Tongue (tissue), 2 donors: ENCODE measurements around the genes NUDT4 and CRADD.

- RAMPAGE, long total RNA: no peak
These were observed 200.0 kb upstream of the PLEKHG7 start for GRCh38 chr12:92502711-92503343.

- RAMPAGE, long total RNA: no peak
These were observed 150.7 kb upstream of the PLEKHG7 start for GRCh38 chr12:92552176-92552375.

GRCh38 chr12:92864802-92865074 lies 64.4 kb downstream of the EEA1 start:
- RAMPAGE, long total RNA: no peak

DNA sequence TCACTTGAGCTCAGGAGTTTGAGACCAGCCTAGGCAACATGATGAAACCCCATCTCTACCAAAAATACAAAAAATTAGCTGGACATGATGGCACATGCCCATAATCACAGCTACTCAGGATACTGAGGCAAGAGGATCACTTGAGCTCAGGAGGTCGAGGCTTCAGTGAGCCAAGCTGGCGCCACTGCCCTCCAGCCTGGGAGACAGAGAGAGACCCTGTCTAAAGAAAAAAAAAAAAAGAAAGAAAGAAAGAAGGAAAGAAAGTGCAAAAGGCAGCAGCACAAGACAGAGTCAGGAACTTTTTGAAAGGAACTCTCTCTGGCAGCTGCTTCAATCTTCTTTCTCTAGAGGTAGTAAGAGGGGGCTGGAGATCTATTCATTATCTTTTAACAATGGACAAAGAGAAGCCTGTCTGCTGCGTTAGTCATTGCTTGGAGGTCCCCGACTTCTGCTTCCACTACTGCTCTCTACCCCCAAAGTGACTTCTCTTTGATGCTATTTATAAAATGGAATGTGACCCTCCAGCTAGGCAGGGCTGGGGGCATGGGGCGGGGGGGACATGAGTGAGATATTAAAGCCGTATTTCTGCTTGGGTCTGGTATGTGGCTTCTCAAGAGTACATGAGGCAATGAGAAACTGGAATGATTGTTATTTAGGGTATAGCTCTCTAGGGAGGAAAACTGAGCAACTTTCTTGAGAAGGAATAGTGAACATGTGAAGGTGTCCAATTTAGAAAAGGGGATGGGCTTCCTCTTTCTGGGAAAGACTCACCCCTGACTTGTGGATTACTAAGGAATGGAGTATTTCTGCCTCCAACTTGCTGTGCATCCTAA lies 41.5 kb upstream of the NUDT4 start:
- RAMPAGE, long total RNA: no peak

GRCh38 chr12:93377390-93378149 lies at the start of gene NUDT4:
TSS of gene NUDT4 (plus strand) at chr12:93377925.
- RAMPAGE, long total RNA: no peak

DNA sequence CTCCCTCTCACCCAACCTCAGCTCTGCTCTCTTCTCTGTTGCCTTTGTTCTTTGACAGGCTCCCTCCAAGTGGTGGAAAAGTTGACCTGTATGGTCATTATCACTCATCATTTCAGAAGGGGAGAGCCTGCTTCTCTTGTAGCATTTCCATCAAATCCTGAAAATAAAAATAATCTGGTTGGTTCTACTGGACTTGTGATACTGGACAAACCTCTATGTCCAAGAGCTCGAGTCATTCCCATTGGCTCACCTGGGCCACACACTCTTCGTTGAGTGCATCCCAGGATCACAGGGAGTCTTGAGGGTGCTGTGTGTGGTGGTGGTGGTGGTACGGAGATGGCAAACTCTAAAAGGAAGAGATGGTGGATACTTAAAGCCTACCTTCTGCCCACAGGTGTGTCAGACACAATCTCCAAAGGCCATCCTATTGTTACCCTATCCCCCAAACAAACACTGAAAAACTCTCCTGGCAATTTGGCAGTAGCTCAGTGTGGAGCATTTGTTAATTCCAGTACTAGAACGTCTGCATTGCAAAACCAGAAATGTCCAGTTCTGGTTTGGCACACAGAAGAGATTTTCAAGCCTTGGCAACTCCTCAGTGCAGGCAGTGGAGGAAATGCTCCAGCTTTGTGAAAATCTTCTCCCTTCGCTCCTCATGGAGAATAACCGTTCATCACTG lies 5.5 kb upstream of the SOCS2 start:
- RAMPAGE, long total RNA: no peak

- RAMPAGE, long total RNA: no peak
These were observed 3.0 kb upstream of the SOCS2 start for GRCh38 chr12:93569320-93570113.

DNA sequence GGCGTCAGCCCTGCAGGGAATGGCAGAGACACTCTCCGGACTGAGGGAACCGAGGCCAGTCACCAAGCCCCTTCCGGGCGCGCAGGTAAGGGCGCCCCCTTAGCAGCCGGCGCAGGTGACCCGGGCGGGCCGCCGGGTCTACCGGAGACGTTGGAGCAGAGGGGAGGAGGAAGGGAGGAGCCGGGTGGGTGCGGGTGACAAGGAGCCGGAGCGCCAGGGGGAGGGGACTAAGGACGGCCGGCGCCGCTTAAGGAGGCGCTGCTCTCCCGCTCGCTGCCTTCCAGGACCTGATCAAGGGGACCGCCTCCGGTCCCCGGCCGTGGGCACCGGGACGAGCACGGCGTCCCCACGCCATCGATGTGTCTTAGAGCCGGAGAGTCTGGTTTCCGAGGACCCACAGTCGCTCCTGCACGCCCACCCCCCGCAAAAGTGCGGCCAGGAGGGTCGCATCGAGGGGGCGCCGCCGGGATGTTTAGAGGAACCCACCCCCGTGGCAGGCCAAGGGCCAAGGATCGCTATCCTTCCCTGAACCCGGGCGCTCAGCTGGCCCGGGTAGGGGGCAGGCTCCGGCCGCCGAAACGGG lies 2.3 kb upstream of the SOCS2 start:
- RAMPAGE, long total RNA: no peak

- RAMPAGE, long total RNA: no peak
These were observed 839 bp downstream of the SOCS2 start for GRCh38 chr12:93573299-93573729.

DNA sequence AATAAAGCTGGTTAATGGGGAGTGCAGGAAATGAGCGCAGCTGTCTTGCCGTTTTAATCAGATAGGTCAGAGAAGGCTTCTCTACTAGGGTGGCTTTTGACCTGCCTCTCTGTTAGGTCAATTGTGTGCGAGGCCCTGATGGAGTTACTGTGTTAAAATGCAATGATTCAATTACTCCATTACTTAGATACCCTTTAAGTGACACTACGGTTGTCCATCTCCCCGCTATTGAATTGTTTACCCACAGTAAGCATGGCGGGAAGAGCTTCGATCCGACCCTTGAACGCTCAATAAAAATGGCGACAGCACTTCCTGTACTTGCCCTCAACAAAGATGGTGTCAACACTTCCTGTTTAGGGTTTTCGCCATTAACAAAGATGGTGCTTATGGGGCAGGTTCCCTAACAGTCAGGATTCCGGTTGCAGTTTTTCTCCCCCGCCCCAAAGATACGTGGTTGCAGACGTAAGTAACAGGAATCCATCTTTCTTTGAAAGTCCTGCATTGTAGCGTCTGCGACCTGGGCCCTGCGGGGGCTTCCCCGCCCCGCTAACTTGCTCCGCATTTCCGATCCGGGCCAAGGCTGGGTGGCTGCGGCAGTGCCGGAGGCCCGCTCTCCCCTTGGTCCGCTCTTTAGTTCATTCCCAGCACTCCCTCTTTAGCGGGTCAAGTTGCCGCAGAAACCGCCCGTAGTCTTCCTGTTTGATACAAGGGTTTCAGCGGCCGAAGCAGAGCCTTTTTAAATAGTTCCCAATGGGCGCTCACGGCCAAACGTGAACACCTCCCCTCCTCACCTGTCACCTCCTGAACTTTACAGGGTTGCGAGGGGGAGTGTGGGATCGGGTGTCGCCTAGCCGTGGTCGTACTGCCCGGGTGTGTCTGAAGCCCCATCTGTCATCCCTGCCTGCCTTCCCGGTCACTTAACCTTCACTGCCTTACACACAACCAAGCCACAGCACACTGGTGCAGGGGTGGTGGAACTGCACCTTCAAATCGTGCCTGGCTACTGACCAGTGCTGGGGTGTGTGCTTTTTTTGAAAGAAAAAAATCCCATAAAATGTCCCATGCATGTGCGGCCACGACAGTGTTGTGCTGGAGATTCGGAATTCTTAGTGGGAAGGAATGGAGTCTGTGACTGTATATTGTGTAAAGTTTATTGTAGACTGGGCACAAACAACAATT lies at the start of gene CRADD:
Gene CRADD, plus strand, starts transcription at position 365 of the 1,179 bp plus-strand sequence.
- RAMPAGE, long total RNA: no peak

GRCh38 chr12:93678190-93678664 lies 1.1 kb downstream of the CRADD start:
- RAMPAGE, long total RNA: no peak

DNA sequence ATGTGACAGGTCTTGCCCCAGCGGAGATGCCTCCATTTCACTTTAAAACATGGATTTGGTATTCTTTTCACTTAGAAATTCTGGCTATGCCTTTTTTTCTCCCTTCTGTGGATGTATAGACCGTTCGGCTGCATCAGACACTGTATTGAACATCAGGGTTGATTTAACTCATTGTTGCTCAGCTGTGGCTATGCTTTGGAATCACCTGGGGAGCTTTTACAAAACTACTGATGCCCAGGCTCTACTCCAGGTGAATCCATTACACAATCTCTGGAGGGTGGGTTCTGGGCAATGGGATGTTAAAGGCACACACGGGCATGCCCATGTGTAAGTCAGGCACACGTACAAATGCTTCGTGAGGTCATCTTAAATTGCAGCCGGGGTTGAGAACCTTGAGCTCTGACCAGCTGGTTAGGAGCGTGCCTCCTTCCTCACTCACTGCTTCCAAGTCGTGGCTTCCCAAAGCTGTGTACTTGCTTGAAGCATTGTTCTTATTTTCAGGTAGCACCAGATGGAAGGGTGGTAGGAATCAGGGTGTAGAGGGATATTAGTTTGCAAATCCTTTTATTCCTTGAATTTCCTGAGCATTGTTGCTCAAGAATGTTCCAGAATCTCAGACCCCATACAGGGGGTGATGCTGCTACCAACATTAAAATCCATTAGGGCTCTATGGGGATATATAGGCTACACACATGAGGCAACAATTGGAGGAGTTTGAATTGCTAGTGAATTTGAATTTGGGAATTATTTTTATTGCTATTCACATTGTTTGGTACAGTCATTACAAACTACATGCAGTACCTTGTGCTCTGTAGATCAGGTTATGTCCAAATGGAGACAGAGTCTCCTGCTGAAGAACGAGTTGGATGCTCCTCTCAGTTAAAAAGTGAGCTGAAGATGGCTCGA lies 10.3 kb downstream of the CRADD start:
- RAMPAGE, long total RNA: no peak

DNA sequence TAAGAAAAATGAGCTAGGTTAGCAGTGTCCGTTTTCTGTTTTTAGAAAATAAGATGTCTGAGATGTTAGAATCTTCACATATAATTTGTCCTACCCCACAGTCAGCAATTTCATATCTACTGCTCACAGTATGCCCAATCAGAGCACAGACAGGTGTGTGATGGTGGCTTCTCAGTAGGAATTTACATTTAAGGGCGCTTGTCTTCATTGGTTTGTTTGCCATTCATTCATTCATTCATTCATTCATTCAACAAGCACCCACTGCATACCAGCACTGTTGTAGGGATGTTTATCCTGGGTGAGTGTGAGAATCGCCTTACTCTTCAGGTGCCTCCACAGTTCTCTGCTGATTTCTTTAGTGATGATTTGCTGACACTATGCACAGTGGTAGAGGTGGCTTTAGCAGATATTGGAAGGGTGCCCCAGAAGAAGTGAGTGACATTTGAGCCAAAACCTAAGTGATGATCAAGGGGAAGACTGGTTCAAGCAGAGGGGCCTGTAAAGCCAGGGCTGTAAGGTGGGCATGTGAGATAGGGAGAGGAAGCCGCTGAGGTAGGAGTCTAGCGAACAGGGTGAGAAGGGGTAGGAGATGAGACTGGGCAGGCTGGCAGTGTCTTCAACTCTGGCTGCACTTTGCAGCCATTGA lies 83.4 kb downstream of the CRADD start:
- RAMPAGE, long total RNA: no peak

DNA sequence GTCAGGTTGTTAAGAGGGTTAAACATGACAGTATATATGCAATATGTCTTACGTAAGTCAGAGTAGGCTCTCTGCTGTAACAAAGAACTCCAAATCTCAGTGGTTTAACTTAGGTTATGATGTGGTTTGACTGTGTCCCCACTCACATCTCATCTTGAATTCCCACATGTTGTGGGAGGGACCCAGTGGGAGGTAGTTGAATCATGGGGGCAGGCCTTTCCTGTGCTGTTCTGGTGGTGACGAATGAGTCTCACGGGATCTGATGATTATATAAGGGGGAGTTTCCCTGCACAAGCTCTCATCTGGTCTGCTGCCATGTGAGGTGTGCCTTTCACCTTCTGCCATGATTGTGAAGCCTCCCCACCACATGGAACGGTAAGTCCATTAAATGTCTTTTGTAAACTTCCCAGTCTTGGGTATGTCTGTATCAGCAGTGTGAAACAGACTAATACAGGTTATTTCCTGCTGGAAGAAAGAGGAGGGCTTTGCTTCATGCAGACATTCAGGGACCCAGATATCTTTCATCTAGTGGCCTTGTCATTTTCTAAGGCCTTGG lies 96.0 kb downstream of the CRADD start:
- RAMPAGE, long total RNA: no peak

DNA sequence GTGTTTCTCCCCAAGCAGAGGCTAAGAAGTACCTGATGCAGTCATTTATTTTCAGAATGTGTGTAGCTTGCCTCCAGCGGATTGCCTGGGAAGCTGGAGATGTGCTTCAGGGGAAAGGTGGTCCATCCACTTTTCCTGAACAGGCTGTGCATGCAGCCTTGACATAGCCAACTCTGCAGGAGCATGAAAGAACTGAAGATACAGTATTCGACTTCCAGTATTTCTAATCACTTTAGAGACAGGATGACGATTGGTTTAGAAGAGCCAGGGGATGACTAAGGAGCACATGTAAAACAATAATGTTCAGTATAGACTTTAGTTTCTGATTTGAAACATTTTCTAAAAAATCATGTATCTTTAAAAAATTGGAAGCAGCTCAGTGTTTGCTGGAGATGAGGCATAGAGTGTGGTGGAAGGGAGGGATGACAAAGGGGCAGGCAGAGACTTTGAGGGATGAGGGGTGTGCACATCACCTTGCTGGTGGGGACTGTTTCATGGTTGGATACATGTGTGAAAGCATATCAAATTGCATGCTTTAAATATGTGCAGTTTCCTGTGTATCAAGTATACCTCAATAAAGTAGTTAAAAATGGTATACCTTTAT lies 112.1 kb downstream of the CRADD start:
- RAMPAGE, long total RNA: no peak

DNA sequence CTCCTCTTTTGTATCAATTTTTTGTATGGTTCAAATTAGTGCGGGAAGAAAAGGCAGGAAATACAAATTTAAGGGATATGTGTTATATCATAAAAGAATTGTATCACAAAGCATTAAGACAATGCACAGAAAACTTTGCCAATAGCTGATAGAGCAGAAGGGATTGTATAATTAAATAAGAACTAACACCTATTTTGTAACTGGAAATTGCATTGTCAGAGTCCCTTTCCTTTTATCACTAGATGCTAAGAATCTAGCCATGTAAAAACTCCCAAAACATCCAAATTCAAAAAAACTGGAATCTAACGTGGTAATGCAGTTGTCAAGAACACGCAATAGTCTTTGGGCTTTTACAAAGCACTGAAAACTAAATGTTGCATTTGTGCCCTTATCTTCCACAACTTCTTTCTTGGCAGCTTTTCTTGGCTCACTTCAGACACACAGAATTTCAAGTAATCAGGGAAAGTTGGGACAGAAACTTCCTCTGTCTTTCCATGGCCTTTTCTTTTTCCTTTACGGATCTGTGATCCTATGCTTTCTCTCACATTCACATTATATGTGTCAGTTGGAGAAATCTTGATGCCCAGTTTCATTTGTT lies 135.9 kb downstream of the CRADD start:
- RAMPAGE, long total RNA: no peak

DNA sequence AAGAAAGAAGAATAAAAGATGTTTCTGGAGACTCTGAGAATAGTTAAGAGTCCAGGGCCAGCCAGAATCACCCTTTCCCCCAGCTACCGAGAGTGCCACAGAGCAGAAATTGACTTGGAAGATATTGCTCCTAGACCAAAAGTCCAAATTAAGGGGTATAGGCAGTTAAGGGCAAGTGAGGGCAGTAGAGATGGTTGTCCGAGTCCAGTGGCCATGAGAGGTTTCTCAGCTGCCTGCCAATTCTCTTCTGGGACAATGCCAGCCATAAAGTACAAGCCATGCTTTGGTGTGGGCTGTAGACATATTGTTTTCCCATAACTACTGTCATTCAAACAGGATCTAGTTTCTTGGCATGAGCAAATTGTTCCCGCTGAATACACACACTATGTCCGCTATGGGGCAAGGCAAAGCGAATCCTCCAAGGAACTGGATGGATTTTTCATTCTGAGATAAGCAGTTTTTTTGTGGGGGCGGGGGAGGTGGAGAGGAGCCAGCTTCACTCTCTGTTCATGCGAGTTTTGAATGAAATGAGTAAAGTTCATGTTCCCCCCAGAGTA lies 136.8 kb downstream of the CRADD start:
- RAMPAGE, long total RNA: no peak

DNA sequence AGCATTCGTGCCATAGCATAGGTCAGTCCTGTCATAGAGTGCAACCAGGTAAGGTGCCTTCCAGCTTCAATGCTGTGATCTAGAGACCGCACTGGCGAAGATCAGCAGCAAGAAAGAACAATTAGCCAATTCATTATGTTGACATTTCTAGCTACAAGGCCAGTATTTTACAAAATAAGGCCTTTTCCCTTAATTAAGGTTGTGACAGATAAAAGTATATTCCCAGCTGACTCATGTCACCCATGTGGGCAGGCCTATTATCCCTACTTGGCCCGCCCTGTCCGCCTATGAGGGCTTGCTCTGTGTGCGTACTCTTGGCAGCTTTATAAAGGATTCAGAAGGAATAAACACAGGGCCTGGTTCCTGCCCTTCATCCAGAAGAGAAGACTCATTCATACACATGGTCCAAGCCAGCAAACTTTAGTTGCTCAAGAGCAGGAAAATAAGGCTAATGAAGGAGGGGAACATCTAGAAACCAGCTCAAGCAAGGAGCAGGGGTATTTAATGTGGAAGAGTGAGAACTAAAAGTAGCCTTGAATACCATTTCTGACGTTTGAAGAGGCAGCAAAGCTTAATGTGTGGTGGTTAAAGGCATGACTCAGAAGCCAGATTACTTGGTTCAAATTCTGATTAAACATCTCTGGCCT lies 141.8 kb downstream of the CRADD start:
- RAMPAGE, long total RNA: no peak

- RAMPAGE, long total RNA: no peak
These were observed 171.7 kb downstream of the CRADD start for GRCh38 chr12:93848708-93849506.

DNA sequence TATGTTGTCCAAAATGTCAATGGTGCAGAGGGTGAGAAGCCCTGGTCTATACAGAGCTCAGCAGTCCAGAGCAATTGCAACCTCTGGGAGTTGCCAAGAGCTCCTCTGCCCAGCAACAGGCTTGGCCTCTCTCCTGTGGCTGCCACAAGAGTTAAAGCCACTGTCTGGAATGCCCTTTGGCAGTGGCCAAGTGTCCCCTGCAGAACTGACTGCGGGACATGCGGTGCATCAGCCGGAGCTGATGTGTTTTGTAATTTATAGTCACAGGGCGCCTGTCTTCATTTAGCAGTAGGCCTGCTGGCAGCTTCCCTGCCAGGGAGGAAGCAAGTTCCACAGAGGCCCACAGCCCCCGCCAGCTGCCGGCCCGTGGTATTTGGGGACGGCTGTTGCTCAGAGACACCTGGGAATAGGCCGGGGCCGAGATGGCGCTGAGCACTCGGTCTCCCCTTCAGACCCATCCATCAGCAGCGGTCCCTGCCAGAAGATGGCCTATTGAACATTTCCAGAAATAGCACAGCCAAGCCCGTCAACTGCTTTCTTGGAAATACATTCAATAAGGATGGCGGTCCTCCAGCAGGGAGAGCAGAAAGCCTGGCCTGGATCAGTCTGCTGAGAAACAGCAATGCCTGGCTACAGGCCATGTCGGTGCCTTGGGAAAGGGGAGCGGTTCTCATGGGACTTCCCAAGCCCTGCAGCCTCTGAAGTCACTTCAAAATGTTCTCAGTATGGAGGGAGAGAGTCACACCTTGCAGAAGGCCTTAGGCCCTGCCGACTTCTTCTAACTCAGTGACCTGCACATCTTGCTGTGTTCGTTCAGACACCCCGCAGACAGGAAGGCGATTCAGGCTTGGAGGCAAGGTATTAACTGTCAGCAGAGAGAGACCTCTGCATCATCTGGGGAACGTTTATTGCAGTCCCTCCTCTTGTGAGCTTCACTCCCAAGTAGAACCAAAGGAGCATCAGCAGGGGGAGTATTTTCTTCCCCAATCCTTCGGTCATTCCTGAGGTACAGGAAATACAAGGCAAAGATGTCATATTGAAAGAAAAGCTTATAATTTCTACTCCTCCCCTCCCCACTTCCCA lies 217.5 kb downstream of the CRADD start:
- RAMPAGE, long total RNA: no peak